Choroid plexus epithelial cell (primary cell): ENCODE measurements around a stretch of chr21.

DNA sequence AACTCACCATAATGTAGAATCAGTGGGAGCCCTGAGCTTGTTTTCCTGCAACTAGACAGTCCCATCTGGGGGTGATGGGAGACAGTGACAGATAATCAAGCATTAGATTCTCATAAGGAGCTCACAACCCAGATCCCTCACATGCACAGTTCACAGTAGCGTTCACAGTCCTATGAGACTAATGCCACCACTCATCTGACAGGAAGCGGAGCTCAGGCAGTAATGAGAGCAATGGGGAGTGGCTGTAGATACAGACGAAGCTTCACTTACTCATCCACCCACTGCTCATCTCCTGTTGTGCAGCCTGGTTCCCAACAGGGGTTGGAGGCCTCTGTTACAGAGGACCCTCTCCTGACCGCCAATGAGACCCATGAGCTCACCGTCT is 39.7 kb downstream of the RSPH1 start:
- RRBS = no CpG with 5 or more reads among the region's 5 CpGs

DNA sequence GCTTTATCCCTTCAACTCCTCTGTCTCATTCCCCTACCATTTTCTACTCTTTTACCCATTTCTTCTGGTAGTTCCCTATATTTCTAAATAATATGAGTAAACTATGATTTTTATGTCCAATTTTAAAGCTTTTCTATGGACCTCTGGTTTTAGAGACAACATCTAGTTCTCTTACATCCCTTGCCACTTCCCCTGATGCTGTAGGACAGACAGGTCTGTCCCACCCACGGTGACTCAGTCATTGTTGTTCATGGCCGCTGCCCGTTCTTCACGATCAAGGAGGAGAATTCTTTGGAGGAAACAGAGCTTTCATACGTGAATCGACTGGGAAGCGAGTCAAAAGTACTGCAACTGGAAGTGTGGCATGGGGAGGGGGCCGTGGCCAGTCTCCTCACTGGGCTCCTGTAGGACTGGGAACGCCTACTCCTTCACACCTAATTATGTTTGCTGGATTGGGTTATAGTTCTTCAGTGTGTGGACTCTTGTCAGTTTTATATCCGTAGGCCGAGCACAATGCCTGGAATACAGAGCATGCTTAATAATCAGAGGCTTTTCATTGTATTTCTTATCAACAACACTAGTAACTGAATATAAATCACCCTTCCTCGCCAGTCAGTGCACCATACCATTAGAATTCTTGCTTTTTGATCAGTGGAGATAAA is 4.4 kb upstream of the SLC37A1 start:
- RRBS = no CpG with 5 or more reads among the region's 12 CpGs

DNA sequence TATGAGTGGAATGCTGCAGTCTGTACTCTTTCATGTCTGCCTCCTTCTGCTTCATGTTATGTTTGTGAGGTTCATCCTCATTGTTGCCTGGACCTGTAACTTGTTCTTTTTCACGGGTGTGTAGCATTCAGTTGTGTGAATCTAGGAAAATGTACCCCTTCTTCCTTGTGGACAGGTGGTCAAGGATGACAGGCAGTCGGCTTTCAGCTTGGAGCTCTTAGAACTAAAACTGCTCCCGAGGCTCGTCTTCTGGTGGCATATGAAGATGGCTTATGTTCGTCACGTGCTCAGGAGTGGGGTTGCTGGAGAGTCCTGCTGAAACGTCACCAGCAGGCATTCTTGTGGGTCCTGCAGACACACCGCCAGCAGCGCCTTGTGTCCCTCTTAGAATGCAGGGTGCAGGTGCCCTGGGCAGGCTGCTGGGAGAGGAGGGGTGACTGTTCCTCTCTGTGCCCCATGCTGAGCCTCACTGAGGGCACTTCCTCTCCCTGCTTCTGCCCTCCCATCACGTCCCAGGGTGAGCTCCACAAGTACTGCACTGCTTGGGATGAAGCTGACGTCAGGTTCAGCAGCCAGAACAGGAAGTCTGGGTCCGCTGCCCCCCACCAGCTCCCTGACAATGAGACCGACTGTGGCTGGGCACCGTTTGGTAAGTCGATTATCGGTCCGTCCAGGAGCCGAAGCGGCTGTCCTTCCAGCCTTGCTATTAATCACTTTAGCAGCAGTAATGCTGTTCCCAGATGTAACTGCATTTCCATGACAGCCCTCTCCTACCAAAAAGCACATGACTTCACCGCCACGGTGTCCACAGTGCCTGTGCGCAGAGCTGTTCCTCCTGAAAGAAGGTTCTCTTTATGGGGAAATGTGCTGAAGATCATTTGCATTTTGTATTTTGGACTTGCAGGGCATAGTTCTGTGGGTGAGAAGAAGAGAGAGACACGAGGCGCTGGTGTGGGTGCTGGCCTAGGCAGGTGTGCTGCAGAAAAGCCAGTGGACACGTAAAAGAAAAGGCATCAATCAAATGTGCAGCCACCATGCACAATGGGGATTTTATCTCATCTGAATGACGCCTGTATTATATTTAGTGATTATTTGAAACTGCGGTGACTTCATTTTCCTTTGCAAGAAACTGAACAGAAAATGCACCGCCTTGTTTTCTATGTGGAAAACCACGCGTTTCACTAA is 20.9 kb downstream of the SLC37A1 start:
- RRBS = no CpG with 5 or more reads among the region's 30 CpGs

- RRBS = no CpG with 5 or more reads among the region's 7 CpGs
Observed at GRCh38 chr21:42535844-42536286, 22.2 kb downstream of the SLC37A1 start.

GRCh38 chr21:42553983-42554674 is 40.5 kb downstream of the SLC37A1 start:
- RRBS = no CpG with 5 or more reads among the region's 14 CpGs

GRCh38 chr21:42640418-42640747 is 13.0 kb upstream of the PDE9A start:
- RRBS = no CpG with 5 or more reads among the region's 3 CpGs

DNA sequence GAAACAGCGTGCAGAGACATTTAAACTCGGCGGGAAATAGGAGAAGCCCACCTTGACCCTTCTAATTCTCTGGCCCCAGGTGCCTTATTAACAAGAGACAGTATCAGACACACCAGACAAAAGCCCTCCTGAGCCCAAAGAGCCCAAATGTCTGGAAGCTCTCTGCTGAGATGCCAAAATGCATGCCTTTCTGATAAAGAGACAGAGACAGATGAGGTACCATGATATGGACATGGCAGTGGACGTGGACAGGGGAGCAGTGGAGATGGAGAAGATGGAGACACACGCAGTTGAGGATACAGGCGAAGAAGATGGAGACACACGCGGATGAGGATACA is 36.2 kb downstream of the PDE9A start:
- RRBS = no CpG with 5 or more reads among the region's 8 CpGs

- RRBS = no CpG with 5 or more reads among the region's 25 CpGs
Observed at GRCh38 chr21:42840323-42841550, 38.6 kb downstream of the WDR4 start.

GRCh38 chr21:43209831-43210674 is 41.2 kb downstream of the CRYAA start:
- RRBS = 2% methylated on average over 4 of the region's 29 CpGs

DNA sequence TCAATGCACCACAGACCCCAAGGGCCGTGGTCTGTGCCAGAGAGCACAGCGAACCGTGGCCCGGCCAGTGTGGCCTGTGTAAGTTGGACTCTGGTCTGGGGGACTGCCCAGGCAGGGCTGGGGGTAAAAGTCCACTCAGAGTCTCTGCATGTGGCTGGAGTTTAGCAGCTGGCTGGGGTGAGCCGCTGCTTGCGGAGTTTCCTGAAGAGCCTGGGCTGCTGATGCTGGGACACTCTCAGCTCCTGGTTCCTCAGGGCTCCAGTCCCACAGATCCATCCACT is 105.7 kb downstream of the CRYAA start:
- RRBS = no CpG with 5 or more reads among the region's 6 CpGs

DNA sequence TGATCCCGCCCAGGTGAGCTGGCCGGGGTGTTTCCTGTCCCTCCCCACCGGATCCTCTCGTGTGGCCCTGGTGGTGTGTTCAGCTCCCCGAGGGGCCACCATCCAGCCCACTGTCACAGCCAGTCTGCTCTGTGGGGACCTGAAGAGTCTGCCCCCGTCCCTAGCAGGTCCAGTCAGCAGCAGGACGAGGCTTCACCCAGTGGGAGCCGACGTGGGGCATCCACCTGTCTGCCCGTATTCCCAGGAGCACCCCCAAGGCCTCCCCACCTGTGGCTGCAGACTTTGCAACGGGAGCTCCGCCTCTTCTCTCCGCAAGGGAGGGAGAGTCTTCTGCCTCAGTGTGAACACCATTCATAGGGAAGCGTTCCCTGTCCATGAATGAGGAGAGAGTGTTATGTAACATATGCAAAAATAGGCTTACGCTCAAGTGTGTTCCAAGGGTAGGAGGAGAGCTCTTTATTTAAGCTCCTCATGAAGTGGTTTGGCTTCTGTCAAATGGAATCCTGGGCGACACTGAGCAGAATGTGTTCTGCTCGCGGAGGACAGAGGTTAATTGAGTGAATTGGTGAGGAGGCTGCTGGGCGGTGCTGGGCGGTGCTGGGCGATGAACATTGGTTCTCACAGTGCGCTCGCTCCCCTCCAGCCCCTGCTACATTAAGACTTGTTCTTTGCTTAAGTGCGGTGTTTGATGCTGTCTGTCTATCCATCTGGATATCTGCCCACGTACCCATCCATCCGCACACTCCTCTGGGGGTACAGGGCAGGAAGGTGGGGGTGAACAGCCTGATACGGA is 109.0 kb downstream of the CRYAA start:
- RRBS = 58% methylated on average over 2 of the region's 27 CpGs

GRCh38 chr21:43288007-43288499 is 119.2 kb downstream of the CRYAA start:
- RRBS = no CpG with 5 or more reads among the region's 18 CpGs

GRCh38 chr21:43337697-43338326 is 89.1 kb downstream of the SIK1 start:
- RRBS = no CpG with 5 or more reads among the region's 11 CpGs

- RRBS = no CpG with 5 or more reads among the region's 8 CpGs
Observed at GRCh38 chr21:43363025-43363287, 64.0 kb downstream of the SIK1 start.

- RRBS = no CpG with 5 or more reads among the region's 7 CpGs
Observed at GRCh38 chr21:43609586-43610416, 44.8 kb downstream of the H2BC12L start.

- RRBS = no CpG with 5 or more reads among the region's 6 CpGs
Observed at GRCh38 chr21:43644571-43645064, 14.7 kb downstream of the HSF2BP start.

- RRBS = no CpG with 5 or more reads among the region's 13 CpGs
Observed at GRCh38 chr21:43674964-43675397, 15.6 kb downstream of the RRP1B start.

GRCh38 chr21:43711261-43711468 is 7.8 kb upstream of the PDXK start:
- RRBS = no CpG with 5 or more reads among the region's 4 CpGs

GRCh38 chr21:43711926-43712900 is 6.7 kb upstream of the PDXK start:
- RRBS = no CpG with 5 or more reads among the region's 25 CpGs

GRCh38 chr21:43752220-43753062 is 23.7 kb downstream of the CSTB start:
- RRBS = no CpG with 5 or more reads among the region's 32 CpGs